Skeletal muscle cell (primary cell): ENCODE results near the genes ANO3 and DNAJC24.

DNA sequence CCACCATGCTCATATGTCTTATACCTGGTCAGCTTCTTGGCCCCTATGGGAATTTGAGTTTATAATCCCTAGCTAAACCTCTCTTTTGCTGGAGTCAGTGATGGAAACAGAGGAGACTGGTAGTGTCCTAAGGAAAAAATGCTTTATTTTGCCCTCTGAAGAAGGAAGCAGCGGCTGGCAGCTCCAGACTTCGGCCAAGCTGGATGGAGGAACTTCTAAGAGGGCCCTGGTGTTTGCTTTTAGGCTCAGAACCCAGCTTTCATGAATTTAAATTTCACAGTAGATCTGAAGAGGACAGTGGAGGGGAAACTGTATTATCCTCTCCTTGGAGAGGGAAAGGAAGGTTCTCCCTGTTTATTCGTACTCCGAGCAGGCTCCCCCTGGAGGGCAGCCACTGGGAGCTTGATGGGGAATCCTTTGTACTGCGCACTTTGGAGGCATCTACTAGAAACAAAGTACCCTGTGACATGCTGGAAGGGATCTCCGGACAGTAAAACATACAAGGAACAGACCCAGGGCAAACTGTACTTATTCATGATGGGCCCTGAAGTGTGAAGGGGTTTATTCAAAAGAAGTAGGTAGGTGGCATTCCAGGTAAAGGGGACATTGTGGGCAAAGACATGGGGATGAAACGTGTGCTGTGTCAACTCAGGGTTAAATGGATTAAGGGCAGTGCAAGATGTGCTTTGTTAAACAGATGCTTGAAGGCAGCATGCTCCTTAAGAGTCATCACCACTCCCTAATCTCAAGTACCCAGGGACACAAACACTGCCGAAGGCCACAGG lies 27.2 kb downstream of the NAV2 start:
- RRBS: no CpG with 5 or more reads among the region's 8 CpGs

- RRBS: no CpG with 5 or more reads among the region's 11 CpGs
Measured at GRCh38 chr11:19789652-19790458, 77.2 kb downstream of the NAV2 start.

GRCh38 chr11:19813491-19813802 lies 100.8 kb downstream of the NAV2 start:
- RRBS: no CpG with 5 or more reads among the region's 7 CpGs

GRCh38 chr11:20118080-20118808 lies 42.0 kb downstream of the DBX1 start:
- RRBS: no CpG with 5 or more reads among the region's 21 CpGs

DNA sequence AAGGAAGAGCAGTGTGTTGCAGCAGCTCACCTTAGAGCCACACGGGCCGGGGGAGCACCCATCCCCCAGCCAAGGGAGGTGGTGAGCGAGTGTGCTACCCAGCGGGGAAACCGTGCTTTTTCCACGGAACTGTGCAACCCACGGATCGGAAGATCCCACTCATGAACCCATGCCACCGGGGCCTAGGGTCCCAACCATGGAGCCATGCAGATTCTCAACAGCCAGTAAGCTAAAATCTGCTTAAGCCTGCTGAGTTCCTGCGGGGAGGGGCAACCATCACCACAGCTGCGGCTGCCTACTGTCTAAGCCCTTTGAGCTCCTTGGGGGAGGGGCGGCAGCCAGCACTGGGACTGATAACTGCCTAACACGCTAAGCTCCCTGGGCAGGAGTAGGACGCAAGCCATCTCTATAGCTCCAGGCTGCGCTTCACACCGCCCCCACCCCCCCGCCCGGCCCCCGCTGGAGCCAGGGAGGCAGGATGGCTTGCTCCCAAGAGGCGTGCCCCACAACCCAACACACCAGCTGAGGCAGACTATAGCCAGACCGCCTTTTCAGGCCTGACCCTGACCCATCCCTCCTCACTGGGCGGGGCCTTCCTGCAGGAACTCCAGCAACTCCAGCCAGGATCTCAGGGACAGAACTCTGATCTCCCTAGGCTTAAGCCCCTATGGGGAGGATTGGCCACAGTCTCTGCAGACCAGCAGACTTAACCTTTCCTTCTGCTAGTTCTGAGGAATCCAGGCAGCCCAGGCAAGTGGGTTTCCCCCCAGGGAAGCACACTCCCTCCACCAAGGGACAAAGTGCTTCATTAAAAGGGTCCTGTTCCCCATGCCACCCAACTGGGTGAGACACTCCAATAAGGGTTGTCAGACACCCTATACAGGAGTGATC lies 20.7 kb upstream of the HTATIP2 start:
- RRBS: no CpG with 5 or more reads among the region's 22 CpGs

DNA sequence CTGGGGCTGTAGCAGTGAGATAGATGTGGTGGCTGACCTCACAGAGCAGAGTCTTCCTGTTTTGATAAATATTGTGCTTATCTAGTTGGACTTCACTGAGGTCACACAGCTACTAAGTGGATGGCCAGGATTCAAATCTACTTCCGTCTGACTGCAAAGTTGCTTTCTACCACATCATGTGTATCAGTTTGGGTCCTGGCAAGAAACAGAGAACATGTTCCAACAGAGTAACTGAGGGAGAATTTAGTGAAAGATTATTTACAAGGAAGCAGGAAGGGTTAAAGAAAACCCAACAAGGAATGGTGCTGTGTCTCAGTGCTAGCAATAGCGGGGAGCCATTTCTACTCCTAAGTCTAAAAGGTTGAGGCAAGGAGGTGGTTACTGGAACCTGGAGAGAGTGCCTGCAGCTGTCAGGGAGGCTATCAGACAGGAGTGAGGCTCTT lies 6.2 kb upstream of the HTATIP2 start:
- RRBS: no CpG with 5 or more reads among the region's 2 CpGs

DNA sequence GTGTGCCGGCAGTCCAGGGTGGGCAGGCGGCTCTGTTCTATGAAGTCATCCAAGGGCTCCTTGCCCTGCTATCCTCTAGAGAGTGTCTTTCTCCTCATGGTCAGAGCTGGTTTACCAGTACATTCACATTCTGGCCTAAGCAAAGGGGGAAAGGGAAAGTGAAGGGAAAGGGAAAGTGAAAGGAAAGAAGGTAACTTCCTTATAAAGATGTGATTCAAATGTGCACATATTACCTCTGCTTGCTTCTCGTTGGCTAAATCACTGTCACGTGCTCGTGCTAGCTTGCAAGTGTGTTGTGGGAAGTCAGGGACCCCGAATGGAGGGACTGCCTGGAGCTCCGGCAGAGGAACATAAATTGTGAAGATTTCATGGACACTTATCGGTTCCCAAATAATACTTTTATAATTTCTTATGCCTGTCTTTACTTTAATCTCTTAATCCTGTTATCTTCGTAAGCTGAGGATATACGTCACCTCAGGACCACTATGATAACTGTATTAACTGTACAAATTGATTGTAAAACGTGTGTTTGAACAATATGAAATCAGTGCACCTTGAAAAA lies 2.7 kb upstream of the HTATIP2 start:
- RRBS: no CpG with 5 or more reads among the region's 11 CpGs

- RRBS: no CpG with 5 or more reads among the region's 29 CpGs
Measured at GRCh38 chr11:22528421-22529319, 97.0 kb downstream of the FANCF start.

DNA sequence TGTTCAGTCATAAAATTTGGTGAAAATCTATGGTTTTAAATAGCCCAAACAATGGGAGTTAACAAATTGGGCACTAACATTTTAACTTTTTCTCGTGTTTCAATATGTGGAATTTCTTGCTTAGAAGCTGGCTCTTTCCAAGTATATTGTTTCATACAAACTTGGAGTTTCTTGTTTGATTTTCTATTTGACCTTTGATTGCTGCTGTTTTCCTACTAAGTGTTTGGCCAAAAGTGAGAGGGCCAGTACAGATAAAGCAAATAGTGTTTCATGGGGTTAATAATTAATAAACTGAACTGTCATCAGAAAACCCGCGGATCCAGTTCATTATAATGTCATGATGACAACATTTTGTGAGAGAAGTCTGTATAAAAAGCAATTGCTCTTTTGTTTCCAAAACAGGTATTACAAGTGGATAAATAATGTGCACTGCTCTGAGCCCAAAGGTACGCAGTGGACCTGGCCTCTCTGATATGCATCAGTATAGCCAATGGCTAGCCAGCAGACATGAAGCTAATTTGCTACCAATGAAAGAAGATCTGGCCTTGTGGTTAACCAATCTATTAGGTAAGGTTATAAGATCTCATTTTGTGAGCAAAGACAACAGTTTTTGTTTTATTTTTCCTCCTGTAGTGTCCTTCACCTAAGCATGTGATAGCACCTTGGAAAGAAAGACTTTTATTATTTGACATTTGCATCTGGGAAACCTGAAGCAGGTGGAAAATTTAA lies 8.2 kb downstream of the GAS2 start:
- RRBS: no CpG with 5 or more reads among the region's 4 CpGs

GRCh38 chr11:25991392-25991776 lies 340.5 kb upstream of the ANO3 start:
- RRBS: no CpG with 5 or more reads among the region's 4 CpGs

DNA sequence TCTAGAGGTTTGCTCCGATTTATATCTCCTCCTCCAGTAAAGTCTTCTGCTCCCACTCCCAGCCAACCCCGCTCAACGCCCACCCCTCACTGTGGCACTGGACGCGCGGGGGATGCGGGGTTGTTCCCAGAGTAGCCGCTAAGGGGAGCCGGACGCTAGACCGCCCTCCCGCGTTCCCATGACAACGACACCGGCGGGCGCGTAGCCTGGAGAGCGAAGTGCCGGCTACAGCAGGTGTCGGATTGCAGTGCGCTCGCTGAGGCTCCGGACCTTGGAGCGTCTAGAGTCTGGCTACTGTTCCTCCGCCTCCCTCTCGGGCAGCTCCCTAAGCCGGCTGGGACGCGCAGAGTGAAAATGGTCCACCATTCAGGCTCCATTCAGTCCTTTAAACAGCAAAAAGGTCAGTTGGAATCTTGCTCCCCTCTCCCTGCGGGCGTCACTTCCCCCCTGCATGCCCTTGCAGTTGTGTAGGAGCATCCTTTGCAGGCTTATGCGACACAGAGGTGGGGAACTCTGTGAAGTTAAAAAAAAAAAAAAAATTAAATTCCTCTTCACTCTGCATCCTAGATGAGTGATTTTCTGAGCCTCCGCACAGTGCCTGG lies at the start of gene ANO3:
Gene ANO3, plus strand, starts transcription at position 209 of the 602 bp plus-strand sequence.
- RRBS: 1% methylated on average over 8 of the region's 34 CpGs

- RRBS: no CpG with 5 or more reads among the region's 1 CpG
Measured at GRCh38 chr11:26473910-26474163, 98.2 kb downstream of the MUC15 start.

- RRBS: no CpG with 5 or more reads among the region's 1 CpG
Measured at GRCh38 chr11:27388151-27388421, 25.1 kb upstream of the CCDC34 start.

DNA sequence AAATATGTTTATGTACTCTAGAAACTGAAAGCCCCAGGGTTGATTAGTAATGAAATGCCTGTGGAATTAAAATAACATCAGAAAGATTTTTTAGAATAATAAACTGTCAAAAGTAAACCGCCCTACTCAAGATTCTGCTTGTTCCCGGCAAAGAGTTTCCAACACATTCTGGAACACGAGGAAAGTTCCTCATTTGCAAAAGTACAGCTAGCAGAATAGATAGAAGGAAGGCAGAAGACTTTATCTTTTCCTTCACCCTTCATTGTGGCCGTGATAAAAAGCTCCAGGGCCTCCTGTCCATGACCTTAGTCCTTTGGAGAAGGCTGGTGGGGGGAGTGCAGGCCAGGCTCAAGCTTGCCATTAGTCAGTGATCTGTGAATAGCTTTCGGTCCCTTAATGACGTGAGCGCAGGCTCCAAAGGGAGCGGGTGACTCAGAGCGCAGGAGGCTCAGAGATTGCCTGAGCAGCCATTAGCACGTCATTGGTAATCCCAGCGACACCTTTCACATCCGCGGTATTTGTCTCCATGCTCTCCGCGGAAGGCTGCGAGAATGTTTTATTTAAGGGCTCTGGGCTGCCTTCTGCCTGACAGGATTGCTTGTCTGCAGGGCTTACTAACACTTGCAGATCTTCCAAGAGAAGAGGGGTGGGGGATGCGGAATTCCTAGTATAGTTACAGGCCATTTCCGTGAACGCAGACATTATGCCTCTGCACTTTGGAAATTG lies 458.4 kb downstream of the METTL15 start:
- RRBS: no CpG with 5 or more reads among the region's 19 CpGs

GRCh38 chr11:30635352-30636041 lies 49.3 kb upstream of the MPPED2 start:
- RRBS: no CpG with 5 or more reads among the region's 14 CpGs

DNA sequence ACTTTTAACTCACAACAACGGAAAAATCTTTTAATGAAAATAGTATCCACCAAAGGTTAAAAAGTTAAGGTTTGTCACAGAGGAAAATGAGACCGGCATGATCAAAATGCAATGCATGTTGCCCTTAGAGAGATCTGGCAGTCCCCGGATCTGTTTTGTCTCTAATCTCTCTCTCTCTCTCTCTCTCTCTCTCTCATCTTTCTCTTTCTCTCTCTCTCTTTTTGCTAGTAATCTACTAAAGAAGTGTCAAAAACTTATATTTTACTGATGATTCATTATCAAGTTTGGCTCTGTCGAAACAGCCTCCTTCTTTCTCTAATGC lies 246.1 kb upstream of the MPPED2 start:
- RRBS: 27% methylated on average over 1 of the region's 4 CpGs

DNA sequence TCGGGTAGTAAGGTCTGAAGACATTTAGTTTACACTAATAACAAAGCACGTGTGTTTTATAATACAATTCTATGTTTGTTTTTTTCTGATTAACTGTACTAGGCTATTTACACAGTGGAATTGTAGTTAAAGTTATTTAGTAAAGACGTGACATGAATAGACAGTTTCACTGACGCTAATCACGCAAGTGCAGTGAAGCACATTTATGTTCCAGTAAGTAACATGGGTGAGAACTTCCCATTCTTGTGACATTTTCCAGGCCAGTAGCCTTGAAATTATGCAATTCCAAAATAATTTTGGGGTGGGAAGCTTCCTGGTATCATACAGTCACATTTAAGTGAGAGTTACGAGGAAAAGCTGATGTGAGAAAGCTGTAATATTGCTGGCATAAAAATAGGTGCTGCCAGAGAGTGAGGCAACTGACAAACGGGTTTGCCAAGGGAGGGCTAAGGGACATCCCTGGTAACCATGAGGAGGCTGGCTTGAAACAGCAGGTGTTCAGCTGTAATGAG lies 378.8 kb downstream of the DCDC1 start:
- RRBS: no CpG with 5 or more reads among the region's 7 CpGs

DNA sequence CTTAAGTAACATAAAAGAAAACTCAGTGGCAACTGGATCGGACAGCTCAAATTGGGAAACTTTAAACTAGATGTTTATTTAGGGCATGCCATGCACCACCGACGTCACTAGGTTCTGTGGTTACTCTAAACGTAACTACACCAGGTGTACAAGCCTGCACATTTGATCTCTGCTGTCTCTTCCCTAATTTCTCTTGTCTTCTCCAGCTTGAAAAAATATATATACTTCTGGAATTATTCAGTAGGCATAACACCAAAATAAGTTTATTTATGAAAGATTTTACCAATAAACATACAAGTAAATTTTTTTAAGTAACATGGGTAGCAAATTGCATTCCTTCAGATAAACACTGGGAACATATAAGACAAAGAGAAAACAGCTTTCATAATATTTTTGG lies 378.1 kb downstream of the DCDC1 start:
- RRBS: no CpG with 5 or more reads among the region's 4 CpGs

- RRBS: no CpG with 5 or more reads among the region's 6 CpGs
Measured at GRCh38 chr11:31145102-31145568, 224.4 kb downstream of the DCDC1 start.

GRCh38 chr11:31369474-31370417 lies at the start of gene DNAJC24:
Gene DNAJC24 (plus strand): TSS chr11:31369860.
- RRBS: 0% methylated on average over 6 of the region's 52 CpGs